ENCODE data around the genes SNRNP25, RHBDF1, HBZ and MCRIP2.

- PRO-cap, result bidirectional peak, plus-strand start at chr16:53873, minus-strand start at chr16:53608; unidirectional peak, minus-strand start at chr16:54048; unidirectional peak, minus-strand start at chr16:54151; unidirectional peak, minus-strand start at chr16:54171
Measured at GRCh38 chr16:53765-54350, at the start of gene SNRNP25. Gene SNRNP25, plus strand, starts transcription at chr16:53828.

DNA sequence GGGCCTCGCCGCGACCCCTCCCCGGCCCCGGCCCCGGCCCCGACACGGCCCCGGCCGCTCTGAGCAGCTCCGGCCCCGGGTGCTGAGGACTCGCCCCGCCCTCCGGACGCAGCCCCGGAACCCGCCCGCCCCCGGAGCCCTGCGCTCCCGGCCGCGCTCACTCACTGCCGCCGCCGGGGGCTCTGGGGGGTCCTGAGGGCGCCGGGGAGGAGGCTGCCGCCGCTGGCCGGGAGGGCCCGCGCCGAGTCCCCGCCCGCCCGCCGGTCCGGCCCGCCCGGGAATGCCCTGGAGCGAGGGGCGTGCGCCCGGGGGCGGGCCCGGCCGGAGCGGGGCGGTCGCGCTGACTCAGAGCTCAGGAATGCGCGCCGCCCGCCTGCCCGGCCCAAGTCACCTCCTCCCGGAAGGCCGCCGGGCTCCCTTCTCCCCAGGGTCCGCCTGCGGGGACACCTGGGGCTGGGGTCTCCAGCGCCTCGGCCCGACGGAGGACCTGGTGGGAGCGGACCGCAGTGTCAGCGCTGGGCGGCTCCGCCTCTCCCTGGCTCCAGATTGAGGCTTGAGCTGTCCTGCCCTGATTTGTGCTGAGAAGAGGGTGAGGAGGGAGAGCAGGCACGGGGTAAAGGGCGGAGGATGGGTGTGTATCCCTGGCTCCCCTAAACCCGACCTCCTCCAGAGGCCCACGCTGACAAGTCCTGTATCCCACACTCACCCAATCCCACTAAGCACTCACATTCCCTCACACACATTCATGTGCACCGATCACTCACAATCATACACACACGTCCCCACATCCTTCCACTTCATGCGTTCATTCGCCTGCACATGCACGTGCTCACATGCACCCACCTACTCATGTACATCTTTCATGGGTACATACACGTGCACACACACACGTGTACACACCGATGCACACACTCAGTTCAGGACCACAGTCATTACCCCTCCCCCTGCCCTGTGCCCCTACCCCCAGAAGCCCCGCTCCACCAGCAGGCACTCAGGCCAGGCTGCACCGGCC is at the start of gene RHBDF1:
Gene RHBDF1 (minus strand): TSS at position 284 of the 1,012 bp plus-strand sequence.
- PRO-cap, result bidirectional peak, plus-strand start at position 438 of the sequence, minus-strand start at position 282 of the sequence

DNA sequence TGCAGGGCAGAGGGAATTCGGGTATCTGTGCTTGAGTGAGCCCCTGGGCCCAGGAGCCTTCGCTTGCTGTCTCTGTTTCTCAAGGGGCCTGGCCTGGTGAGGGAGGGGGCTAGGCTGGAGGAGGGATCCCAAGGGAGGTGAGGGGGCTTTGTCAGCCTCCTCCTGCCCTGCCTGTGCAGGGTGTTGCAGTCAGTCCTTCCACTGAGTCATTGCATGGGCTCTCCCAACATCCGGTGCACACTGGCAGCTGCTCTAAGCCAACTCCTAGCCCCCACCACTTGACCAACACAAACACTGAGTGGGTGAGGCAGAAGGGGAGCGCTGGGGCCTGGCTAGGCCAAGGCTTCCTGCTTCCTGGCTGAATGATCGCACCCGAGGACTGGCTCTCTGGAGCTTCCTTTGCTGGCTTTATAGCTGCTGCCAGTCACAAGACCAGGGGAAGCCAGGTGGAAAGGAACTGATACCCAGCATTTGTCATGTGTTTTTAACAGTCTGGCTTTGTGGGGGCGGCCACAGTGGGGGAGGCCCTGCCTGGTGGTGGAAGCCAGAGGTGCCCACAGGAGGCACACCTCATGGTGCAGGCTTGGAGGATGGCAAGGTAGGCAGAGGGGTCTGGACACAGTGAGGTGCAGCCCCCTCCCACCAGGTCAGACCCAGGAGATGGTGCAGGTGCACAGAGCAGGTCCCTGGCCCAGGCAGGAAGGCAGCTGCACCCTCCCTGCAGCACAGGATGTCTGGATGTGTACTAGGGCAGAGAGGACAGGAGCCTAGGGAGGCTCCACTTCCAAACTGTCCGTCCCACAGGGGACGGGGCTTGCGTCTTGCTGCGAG is 6.8 kb downstream of the MPG start:
- PRO-cap, result unidirectional peak, minus-strand start at position 381 of the sequence

DNA sequence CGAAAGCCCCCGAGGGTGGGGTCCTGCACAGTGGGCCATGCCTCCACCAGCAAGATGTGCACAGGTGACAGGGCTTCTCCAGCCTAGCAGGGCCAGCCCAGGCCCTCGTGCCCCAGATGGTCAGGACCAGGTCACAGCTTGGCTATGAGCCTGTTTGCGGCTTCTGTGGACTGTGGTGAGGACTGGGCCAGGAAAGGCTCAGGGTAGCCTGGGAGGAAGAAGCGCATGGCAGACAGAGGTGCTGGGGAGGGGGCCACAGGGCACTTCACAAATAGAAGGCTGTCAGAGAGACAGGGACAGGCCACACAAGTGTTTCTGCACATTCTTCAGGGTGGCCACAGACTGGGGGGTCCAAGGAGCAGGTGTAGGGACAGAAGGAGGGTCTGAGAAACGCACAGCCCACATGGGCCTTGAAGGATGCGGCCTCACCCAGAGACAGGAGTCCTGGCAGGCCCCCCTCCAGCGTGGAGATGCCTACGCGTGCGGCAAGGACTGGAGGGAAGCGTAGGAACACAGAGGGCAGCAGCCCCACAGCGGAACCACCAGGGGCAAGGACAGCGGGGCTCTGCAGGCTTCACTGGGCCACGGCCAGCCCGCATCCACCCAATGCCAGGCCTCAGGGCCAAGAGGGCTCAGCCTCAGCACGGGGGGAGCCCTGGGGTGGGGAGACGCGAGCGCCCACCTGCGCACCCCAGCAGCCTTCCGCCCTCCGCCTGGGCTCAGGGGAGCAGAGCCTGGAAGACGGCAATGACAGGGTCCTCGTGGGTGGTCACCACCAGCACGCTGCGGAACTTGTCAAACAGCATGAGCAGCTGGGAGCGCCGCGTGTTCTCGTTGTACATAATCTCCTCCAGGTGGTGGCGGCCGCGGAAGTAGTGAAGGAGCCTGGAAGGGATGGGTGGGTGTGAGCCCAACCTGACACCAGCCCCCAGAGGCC is 8.2 kb downstream of the MPG start:
- PRO-cap, result no peak

- PRO-cap, result no peak
Measured at GRCh38 chr16:152302-153328, at the start of gene HBZ. Gene HBZ, plus strand, starts transcription at chr16:152644.

DNA sequence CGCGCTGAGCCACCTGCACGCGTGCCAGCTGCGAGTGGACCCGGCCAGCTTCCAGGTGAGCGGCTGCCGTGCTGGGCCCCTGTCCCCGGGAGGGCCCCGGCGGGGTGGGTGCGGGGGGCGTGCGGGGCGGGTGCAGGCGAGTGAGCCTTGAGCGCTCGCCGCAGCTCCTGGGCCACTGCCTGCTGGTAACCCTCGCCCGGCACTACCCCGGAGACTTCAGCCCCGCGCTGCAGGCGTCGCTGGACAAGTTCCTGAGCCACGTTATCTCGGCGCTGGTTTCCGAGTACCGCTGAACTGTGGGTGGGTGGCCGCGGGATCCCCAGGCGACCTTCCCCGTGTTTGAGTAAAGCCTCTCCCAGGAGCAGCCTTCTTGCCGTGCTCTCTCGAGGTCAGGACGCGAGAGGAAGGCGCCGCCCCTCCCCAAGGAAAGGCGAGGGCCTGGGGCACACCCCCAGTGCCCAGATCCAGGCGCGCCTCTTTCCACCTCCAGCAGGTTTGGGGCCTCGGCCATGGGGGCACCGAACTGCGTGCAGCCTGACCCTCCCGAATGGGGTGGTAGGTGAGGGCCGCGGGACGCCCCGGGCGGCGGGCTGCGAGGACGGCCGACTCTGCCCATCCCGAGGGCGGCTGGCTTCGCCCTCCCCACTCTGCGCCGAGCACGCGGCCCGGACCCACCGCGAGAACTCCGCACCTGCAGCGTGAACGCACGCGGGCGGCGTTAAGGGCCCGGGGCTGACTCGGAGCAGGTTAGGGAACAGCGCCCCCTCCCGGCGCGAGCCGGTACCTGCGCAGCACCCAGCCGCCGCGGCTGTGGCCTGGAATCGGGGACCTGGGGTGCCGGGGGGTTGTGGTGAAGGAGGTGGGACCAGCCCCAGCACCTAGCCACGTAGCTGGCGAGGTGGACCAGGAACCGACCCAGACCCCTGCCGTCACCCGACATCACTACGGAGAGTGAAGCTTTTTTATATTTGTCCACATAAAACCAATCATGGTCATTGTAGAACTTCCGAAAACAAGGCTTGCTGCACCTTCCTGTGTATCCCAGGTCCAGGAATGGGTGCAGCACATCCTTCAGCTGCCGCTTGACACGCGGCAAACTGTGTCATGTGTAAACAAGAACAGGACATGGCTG is 923 bp downstream of the HBQ1 start:
- PRO-cap, result no peak

- PRO-cap, result no peak
Measured at GRCh38 chr16:253742-254194, 19.1 kb downstream of the FAM234A start.

GRCh38 chr16:297654-298296 is 14.8 kb downstream of the PDIA2 start:
- PRO-cap, result no peak

GRCh38 chr16:369320-369890 is 933 bp downstream of the MRPL28 start:
- PRO-cap, result no peak

GRCh38 chr16:383662-384626 is 2.2 kb upstream of the PGAP6 start:
- PRO-cap, result bidirectional peak, plus-strand start at chr16:383900, minus-strand start at chr16:383783

- PRO-cap, result no peak
Measured at GRCh38 chr16:411172-412309, 9.9 kb downstream of the DECR2 start.

- PRO-cap, result no peak
Measured at GRCh38 chr16:450764-451250, 25.4 kb downstream of the RAB11FIP3 start.

DNA sequence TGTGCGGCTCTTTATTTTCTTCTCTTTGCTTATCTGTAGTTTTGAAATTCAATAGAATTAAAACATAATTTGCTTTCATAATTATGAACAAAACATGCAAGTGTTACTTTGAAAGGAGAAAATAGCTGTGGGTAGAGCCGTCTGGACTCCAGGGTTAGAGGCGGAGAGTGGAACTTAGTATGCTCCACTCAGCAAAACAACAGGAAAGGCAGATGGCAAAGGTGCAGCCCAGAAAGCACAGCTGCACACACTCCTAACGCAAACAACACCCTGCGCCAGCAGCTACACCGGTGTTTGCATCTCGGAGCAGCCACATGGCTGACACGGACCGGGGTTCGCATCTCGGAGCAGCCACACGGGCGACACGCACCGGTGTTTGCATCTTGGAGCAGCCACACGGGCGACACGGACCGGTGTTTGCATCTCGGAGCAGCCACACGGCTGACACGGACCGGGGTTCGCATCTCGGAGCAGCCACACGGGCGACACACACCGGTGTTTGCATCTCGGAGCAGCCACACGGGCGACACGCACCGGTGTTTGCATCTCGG is 12.3 kb upstream of the CAPN15 start:
- PRO-cap, result no peak

DNA sequence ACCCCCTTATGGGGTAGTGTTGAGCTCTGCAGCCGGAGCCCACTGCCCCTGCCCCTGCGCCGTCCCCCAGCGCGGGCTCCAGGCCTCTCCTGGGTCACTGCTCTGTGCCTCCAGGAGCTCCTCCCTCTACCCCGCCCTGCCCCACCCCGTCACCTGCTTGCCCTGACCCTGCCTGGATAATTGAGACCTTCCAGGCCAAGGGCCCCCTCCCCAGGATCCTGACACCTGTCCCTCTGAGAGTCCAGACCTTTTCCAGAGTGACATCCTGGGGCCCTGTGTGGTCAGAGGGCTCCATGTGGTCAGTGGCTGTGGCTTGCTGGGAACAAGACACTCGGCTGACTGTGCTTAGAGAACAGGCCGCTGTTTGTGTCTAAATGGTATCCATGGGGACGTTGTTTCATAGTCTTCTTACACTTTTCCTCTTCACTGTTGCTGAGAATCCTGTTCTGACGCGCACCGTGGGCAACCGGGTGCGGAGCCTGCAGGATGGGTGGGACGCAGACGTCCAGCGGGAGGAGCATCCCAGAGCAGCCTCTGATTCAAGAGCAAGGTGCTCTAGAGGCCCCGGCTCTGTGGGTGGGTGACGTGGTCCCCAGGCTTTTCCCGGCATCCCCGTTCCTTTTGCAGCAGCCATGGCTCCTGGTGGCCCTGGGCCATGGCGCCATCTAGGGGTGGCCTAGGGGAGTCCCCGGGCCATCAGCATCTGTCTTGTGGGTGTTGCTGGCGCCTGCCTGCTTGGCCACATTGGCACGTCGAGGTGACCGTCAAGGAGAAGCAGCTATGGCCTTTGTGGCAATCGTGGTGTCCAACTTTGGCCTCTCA is 20.0 kb upstream of the WFIKKN1 start:
- PRO-cap, result no peak

DNA sequence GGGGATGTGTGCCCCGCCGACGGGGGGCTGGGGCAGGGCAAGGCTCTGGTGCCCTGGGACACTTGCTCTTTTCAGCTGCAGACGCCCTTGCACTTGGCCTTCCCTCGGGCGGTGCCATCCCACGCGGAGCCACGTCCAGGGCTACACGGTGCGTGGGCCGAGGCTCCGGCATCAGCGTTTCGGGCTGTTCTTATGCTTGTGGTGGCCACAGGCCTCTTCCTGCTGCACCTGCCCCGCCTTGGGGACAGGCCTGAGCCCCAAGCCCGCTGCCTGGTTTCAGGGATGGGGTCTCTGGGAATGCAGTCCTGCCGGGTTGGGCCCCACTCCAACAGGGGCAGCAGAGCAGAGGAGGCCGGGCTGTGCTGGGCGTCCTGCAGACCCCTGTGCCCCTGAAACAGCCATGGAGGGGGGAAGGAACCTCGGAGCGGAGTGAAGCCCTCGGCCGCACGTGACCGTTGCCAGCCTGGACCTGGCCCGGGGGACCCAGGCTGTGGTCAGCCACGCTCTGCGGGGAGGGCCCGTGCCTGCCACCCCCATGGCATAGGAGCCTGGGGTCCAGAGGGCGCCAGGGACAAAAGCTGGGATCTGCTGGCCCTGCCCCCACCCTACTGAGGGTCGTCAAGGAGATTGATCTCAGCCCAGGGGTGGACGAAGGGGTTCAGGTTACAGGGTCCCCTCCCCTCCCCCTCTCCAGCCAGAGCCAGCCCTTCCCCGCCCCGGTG is 464 bp upstream of the WFIKKN1 start:
- PRO-cap, result bidirectional peak, plus-strand start outside the sequence, minus-strand start at position 610 of the sequence

DNA sequence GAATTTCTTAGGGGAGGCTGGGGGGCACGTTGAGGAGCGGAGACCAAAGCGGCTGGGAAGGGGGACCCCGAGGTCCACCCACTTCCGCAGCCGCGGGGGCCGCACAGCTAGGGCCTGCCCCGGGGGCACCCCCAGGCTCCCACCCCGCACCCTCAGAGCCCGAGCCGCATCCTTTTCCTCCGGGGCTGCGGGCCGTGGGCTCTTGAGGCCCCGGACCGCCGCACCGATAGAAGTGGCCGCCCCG is 343 bp downstream of the METTL26 start:
- PRO-cap, result no peak

DNA sequence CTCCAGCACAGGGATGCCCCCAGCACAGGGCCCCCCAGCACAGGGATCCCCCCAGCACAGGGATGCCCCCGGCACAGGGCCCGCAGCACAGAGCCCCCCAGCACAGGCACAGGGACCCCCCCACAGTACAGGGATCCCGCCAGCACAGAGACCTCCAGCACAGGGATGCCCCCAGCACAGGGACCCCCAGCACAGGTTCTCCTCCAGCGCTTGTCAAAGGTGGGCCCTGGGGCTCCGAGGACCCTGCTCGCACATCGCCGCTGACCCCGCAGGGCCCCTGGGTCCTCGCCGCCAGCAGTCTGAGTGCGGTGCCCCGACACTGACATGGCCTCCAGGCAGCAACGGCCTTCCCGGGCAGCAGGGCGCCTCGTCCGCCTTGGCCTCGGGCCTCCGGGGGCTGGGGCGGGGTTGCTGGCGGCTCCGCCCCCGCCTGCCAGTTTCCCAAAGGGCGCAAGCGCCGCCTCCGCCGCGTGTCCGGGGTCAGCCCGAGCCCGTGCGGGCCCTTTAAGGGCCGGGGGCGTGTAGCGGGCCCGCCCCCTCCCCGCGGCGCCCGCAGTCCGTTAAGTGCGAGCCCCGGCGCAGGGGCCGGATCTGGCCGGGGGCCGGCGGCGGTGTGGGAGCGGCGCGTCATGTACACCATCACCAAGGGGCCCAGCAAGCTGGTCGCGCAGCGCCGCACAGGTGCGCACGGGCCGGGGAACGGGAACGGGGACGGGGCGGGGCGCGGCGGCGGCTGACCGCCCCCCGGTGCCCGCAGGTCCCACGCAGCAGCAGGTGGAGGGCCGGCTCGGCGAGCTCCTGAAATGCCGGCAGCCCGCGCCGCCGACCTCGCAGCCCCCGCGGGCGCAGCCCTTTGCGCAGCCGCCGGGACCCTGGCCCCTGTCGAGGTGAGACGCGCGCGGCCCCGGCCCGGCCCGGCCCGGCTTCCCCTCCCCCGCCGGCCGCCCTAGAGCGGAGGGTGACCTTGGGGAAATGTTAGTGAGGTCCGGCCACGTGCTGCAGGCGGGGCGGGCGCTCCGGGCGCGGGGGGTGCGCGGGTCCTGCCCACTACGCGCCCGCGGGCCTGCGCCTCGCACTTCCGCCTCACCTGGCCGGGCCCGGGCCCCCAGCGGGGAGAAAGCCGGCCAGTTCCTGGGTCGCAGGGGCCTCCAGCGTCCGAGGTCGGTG is at the start of gene MCRIP2:
Gene MCRIP2 (plus strand): TSS at position 466 of the 1,167 bp plus-strand sequence.
- PRO-cap, result bidirectional peak, plus-strand start at position 590 of the sequence, minus-strand start at position 305 of the sequence; bidirectional peak, plus-strand start at position 978 of the sequence, minus-strand start at position 884 of the sequence

- PRO-cap, result no peak
Measured at GRCh38 chr16:657981-658982, 9.1 kb downstream of the WDR90 start.

DNA sequence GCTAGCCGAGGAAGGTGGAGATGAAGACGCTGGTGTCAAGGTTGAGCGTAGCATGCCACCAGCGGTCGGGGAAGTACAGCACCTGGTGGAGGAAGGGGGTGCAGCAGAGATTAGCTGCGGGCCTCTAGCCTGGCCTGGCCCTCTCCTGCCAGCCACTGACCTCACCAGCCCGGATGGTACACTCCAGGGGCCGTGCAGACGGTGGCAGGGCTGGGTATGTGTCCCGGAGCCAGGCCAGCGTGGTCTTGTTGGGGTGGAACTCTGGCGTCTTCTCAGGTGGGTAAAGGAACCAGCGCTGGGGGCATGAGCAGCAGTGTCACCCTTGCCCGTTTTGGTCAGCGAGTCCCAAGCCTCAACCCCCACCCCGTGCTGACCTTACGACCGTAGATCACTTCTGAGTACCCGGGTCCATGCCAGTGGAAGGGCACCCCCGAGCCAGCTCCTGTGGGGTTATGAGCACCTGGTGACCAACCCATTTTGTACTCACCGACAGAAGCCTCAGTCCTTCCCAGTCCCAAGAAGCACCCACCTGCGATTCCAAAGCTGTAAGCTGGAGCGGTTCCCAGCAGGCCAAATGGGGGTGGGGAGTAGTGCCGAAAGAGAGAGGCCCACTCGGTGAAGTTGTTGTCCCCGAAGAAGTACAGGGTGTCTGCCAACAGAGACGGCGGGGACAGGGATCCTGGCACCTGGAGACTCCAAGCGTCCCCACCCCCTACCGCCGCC is 1.2 kb downstream of the JMJD8 start:
- PRO-cap, result bidirectional peak, plus-strand start outside the sequence, minus-strand start at position 541 of the sequence

GRCh38 chr16:715293-715658 is 358 bp downstream of the METRN start:
- PRO-cap, result no peak

Measured in H9 (cell line).